Trachea (tissue), 1 donor: ENCODE results near the genes CCNL1, VEPH1, MFSD1, KPNA4, SI and WDR49.

DNA sequence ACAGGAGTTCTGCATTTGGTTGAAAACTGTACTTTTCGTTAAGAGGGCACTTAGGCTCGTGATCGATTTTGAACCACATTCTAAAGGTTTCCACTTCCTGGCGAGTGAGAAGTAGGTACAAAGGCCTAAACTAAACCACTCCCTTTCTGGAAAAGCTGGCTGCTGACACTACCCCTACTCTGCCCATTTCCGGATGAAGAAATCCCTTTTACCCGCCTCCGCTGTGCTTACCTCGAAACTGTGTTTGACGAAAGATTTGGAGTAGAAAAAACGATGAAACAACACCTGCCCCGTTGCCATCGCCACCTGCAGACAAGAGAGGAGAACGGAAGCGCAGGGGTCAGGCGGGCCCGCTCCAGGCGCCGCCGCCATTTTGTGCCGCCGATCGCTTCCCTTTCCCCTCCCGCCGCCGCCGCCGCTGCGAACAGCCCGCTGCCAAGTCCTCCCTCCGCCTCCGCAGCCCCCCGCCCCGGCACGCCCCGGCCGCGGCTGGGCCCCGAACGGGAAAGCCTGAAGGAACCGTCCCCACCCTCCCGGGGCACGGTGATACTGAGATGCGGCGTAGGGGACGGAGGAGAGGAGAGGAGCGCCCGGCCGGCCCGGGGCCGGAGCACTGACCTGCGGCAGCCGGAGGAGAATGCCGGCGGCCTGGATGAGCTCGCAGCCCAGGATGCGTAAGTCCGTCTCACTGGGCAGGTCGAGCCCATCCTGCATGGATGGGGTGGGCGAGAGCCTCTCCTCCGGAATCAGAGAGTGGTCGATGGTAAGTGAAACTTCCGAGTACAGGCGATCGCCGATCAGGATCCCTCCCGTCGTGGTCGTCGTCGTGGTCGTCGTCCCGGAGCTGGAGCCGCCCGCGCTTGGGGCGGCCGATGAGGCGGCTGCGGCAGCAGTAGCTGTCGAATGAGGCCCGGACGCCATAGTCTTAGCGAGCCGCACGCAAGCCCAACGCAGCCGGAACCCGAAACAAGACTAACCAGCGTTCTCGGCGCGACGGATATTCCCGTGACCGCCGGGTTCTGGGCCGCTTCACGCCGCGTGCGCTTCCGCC lies at the start of gene CCNL1:
CCNL1 (minus strand) TSS at position 974 of the 1,051 bp plus-strand sequence.
- PRO-cap, result unidirectional peak, plus-strand start at position 138 of the sequence; bidirectional peak, plus-strand start at position 311 of the sequence, minus-strand start at position 316 of the sequence; bidirectional peak, plus-strand start outside the sequence, minus-strand start at position 974 of the sequence

GRCh38 chr3:157160225-157160420 lies 176 bp upstream of the CCNL1 start:
- PRO-cap, result bidirectional peak, plus-strand start at chr3:157160295, minus-strand start at chr3:157160147

DNA sequence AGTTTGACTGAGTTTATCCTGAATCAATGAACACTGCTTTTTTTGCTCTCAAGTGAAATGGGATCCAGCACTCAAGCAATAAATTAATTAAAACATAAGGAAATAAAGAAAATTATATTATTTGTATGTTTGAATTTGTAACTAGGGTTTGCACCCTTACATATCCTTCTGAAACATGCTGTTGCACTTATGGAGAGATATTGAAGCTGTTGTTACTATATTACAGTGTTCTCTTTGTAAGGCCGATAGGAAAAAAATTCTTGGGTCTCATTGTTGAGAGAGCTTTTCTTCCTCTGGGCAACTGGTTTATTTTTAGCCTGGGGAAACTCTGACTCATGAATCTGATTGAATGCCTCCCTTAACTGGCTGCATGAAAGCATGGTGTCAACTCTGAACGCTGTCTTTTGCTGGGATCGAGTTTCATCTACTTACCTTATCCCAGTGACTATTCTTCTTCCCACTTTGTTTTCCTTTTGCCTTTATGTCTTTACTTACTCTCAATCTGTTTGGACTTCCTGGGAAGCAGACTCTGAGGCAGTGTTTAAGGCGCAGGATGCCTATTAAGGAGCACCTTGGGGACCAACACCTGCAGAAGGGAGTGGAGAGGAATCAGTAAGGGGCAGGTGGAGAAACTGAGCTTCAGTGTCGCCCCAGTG lies 88.6 kb upstream of the CCNL1 start:
- PRO-cap, result no peak

DNA sequence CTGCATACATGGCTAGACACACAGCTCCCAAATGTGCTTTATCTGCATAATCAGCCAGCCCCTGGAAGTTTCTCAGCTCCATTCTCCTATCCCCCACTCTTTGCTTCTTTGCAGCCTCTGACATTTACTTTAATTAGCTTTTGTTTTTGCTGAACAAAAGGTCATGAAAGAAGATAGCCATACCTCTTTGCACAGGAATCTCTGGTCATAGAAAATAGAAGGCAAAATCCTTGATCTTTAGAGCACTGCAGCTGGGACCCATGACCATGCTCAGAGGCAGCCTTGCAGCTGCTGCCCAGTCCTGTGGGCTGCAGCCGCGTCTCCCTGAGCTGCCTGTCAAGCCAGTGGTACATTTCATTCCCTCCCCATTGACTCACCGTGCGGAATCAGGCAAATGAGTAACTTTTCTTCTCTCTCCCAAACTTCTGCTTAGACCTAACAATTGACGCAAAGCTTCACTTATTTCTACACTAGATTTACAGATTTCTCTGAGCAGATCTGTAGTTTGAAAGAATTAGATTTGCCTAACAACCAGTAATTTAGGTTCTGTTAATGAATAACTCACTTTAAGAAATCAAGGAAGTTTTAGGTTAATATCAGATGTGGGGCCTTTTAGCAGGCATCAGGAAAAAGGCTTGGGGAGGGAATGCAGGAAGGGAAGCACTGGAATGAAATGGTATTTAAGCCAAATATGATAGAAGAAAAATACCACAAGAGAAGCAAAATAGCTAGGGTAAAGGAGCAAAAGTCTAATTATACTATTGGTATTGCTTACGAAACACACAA lies at the start of gene VEPH1:
VEPH1 (minus strand) TSS at position 323 of the 786 bp plus-strand sequence.
- PRO-cap, result no peak

GRCh38 chr3:158105504-158106156 lies 590 bp downstream of the SHOX2 start:
- PRO-cap, result bidirectional peak, plus-strand start at chr3:158105848, minus-strand start at chr3:158105718

DNA sequence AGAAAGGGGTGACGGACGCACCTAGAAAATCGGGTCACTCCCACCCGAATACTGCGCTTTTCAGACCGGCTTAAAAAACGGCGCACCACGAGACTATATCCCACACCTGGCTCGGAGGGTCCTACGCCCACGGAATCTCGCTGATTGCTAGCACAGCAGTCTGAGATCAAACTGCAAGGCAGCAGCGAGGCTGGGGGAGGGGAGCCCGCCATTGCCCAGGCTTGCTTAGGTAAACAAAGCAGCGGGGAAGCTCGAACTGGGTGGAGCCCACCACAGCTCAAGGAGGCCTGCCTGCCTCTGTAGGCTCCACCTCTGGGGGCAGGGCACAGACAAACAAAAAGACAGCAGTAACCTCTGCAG lies 9.6 kb upstream of the GFM1 start:
- PRO-cap, result no peak

- PRO-cap, result bidirectional peak, plus-strand start at chr3:158802152, minus-strand start at chr3:158801999
Measured at GRCh38 chr3:158801695-158802874, at the start of gene MFSD1. MFSD1 (plus strand) TSS chr3:158802054.

- PRO-cap, result no peak
Measured at GRCh38 chr3:159169653-159170322, 100.7 kb downstream of the IQCJ start.

GRCh38 chr3:159451052-159451471 lies 178.0 kb downstream of the IQCJ-SCHIP1 start:
- PRO-cap, result no peak

DNA sequence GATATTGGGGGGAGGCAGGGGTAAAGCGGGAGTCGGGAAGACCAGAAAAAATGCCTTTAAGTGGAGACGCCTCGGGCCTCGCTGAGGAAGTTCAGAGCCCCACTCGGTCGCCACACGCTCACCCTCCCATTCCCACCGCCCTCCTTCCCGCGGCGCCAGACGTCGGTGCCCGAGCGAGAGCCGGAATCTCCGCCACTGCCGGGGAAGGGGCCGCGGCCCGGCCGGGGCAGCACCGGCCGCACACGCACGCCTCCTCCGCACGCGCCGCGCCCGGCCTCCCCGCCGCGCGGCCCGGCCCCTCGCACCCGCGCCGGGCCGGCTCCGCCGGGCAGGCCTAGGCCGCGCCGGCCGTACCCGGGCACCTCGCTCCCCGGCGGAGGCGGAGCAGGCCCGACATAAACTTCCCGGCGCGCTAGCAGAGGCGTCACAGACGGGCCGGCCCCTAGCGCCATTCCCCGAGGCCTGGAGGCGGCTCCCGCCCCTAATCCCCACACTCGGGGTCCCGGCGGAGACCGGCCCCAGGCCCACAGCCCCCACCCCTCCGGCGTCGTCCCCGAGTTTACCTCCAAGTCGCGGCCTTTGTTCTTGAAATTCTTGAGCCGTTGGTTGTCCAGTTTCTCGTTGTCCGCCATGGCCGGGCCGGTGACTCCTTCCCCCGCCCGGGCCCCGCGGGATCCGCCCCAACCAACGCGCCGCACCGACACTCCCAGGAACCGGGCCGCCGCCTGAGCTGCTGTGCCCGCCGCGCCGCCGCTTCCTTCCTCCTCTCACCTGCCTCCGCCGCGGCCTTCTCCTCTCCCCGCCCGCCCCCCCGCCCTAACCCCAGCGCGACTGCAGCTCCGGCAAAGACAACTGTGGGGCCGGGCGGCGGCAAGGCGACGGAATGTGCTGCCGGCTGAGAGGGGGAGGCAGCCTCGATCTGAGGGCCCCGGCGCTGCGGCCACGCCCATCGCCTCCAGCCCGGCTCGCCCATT lies at the start of gene KPNA4:
KPNA4 (minus strand) TSS at position 921 of the 974 bp plus-strand sequence.
- PRO-cap, result bidirectional peak, plus-strand start at position 424 of the sequence, minus-strand start at position 368 of the sequence; bidirectional peak, plus-strand start outside the sequence, minus-strand start at position 854 of the sequence

DNA sequence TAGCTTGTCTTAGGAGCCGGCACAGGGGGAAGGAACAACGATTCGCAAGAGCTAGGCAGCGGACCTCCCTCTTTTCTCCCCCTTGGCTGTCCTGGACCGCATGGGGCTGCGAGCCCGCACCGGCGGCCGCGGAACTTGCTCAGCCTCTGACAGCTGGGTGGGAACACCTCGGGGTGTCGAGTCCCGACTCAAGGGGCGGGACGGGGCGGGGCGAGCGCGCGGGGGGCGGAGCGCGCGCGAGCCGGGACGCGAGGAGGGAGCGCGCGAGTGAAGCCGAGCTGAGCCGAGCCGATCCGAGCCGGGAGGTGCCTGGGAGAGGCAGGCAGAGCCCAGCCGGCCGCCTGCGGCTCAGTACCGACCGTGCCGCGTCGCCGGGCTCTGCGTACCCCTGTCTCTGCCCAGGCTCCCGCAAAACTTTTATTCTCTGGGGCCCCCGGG lies 708 bp upstream of the PPM1L start:
- PRO-cap, result bidirectional peak, plus-strand start at position 296 of the sequence, minus-strand start at position 148 of the sequence

- PRO-cap, result no peak
Measured at GRCh38 chr3:160817509-160818153, 61.6 kb downstream of the PPM1L start.

DNA sequence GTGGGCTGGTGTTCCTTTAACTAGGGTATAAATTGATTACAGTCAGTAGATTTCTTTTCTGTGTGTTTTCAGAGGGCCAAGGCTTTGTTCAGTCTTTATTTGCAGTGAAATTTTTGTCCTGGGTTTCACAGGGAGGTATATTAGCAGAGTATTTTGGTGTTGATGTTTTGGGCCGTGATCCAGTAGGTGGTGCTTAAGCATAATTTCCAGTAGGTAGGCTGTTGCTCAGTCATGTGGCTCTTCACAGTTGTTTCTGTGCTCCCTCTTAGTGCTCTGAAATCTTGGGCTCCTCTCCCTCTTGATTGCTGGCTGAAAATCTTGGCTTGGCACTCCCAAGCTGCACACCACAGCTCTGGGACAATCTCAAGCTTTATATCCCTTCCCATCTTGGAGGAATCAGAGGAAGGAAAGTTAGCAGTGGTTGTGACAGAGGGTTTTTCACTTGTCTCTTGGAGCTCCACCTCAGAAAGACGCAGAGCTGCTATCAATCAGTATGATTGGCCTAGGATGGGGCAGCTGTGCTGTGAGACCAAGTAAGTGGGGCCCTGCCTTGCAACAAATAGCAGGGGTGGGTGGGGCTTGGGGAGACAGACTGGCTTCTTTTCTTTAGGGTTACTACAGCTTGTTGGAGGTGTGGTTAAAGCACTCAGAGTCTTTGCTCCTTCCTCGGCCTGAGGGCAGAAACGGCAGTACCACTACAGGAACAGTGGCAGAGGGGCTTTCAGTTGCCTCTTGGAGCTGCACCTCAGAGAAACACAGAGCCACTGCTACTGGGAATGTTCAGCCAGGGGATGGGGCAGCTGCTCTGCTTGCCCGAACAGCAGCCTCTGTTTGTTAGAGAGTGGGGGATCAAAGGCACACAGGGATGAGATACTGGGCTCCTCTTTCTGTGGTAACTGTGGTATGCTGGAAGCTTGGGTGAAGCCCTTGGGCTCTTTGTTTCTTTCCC lies 627.0 kb downstream of the SI start:
- PRO-cap, result unidirectional peak, plus-strand start at position 625 of the sequence

GRCh38 chr3:165078254-165078652 lies at the start of gene SI:
SI (minus strand) TSS chr3:165078496.
- PRO-cap, result no peak

- PRO-cap, result no peak
Measured at GRCh38 chr3:165148687-165149004, 47.5 kb downstream of the SLITRK3 start.

DNA sequence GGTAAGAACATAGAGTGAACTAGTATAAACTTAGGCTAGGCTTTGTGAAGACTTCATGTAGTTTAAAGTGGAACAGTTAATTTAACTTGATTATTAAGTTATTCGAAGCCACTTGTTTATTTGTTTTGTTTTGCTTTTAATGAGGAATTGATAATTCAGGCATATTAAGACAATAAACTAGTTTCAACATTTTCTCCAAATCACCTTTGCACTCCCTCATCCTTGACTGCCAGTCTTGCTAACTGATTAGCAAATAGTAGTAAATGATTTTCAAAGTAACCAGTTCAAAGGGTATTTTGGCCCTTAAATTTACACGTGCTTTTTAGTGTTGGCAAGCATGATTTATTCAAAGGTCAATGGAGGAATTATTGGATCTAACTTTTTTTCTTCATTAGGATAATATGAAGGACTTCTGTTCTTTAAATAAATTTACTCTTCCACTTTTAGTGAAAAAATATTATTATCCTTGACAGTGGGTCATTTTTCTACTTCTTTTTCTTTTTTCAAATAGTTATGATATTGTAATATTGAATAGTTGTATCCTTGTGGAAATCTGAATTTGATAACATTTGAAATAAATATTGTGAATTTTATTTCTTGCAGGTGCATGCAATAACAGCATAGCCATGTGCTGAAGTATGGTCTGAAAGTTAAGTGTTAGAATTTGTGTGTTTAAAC lies 53.8 kb downstream of the BCHE start:
- PRO-cap, result no peak

- PRO-cap, result no peak
Measured at GRCh38 chr3:167653583-167654372, at the start of gene WDR49. WDR49 (minus strand) TSS chr3:167653942.

GRCh38 chr3:168094483-168095077 lies 1.1 kb downstream of the GOLIM4 start:
- PRO-cap, result bidirectional peak, plus-strand start at chr3:168094892, minus-strand start at chr3:168094791

DNA sequence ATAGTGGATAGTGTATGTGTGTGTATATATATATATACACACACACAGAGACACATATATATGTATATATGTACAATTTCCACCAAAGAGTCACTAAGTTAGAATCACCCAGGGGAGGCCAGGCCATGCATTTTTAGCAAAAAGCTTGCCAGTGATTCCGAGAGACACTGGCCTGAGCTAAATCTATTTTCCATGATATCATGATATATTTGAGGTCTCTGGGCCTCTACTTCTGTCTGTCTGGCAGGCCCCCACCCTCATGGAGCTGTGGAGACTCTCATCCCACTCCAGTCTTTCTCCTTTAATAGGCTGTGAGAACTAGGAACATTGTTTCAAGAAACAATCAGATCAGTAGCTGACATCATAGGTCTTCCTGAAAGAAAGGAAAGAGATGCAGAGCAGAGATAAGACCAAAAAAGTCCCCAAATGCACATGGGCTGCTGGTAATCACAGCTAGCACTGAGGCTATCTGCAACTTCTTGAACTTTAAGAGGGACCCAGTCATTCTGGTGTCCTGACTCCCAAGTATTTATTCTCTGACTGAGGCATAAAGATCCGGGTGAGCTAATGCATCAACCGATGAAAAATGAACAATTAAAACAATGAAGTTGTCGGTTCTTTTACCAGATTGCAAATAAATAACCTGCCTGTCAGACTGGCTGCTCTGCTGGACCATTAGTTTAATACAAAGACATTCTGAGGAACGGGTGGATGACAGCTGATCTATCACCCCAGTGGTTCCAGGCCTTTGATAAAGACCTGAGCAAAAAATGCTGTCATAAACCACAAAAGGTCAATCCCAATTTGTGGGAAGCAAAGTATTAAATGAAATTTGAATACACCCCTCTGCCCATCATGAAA lies 780.7 kb upstream of the GOLIM4 start:
- PRO-cap, result unidirectional peak, minus-strand start at position 303 of the sequence

- PRO-cap, result no peak
Measured at GRCh38 chr3:169112056-169112506, 551.4 kb downstream of the MECOM start.